Progenitor cell of endocrine pancreas (in vitro differentiated cells): ENCODE measurements around a stretch of chr7.

- PRO-cap, result no peak
Observed at GRCh38 chr7:65631-65981, 126.8 kb upstream of the FAM20C start.

GRCh38 chr7:148918-149879 is 43.2 kb upstream of the FAM20C start:
- PRO-cap, result bidirectional peak, plus-strand start at chr7:149272, minus-strand start at chr7:149453

DNA sequence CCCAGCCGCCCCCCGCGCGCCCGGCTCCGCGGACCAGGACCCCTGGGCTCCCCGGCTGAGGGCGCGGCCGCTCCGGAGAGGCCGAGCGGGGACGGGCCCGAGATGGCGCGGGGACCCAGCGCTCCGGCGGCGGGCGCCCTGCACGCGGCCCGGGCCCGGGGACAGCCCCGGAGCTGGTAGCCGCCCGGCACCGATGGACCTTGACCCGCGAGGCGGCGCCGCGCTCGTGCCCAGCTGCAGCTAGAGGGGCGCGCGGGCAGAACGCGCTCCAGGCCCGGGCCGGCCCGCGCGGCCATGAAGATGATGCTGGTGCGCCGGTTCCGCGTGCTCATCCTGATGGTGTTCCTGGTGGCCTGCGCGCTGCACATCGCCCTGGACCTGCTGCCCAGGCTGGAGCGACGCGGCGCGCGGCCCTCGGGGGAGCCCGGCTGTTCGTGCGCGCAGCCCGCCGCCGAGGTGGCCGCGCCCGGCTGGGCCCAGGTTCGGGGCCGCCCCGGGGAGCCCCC is 588 bp downstream of the FAM20C start:
- PRO-cap, result unidirectional peak, minus-strand start at position 202 of the sequence

DNA sequence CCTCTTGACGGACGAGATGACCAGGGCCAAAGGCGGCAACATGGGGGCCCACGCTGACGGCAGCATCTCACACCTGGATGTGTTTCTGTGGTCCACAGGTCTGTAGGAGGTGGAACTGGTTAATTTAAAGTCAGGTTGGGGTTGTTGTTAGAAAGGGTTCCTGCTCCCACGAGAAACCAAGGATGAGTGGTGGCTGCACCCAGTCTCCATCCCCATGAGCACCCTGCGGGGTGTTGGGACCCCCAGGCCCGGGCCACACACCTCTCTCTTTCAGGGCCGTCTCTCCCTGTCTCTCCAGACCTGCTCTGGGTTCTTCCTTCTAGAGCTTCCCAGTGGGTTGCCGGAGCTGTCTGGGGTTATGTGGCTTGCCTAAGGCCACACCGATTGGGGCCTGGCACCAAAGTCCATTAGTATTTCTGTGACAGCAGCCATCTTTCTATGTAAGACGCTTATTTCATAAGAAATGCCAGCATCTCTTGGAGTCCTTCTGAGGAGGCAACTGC is 8.9 kb downstream of the FAM20C start:
- PRO-cap, result no peak

DNA sequence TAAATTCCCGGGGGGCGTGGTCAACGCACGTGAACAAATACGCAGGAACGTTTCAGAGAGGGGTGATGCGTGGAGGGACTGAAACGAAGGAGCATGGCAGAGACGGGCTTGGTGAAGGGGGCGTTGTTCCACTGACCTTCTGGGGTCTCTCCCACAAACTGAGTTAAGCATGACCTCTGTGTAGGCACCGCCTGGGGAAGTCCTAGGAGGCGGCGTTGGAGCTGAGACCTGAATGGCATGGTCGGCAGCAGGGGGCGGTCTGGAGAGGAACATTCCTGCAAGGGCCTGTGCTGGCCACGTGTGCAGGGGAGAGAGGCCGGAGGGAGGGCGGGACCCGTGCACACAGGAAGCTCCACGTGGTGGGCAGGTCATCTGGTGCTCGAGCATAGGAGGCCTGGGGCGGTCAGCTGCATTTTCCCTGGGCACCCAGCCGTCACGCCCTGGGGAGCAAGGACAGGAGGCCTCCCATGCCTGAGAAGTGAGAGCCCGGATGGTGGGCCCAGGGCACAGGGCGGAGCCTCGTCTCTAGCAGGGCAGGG is 28.1 kb downstream of the FAM20C start:
- PRO-cap, result no peak

DNA sequence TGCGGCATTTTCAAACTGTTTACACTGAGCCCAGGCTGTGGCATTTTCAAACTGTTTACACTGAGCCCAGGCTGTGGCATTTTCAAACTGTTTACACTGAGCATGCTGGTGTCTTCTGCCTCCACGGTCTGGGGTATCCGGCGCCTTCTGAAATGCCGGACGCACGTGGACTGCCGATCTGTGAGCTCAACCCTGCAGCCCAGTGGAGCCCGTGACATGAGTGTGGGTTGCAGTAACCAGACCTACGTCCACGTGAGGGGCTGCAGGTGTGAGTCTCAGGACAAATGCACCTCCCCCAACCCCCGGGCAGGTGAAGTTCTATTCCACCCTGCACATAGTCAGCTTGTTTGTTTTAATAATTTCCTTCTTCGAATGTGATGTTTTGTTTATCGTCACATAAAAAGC is 42.8 kb downstream of the FAM20C start:
- PRO-cap, result no peak

DNA sequence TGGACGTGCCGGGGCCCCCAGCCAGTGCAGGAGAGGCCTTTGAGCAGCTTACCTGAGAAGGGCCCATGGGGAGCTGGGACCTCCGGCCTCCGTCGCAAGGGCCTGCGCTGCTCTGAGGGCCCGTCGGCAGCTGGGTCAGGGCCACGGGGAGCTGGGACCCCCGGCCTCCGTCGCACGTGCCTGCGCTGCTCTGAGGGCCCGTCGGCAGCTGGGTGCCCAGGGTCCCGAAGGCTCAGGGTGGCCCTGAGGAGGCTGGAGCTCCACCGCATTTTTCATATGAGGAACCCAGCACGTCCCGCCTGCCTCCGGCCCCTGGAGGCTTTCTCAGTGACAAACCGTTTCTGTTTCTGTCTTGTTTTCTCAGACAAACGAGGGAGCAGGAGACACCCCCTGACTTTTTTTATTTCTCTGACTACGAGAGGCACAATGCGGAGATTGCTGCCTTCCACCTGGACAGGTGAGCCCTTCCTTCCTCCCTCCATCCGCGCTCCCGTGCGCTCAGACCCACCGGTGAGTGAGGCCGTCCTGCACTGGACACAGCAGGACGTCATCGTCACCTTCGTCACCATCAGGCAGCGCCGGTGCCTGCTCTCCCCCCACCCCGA is 43.8 kb upstream of the FOXL3 start:
- PRO-cap, result no peak

GRCh38 chr7:297246-297691 is 7.3 kb downstream of the FOXL3 start:
- PRO-cap, result no peak

- PRO-cap, result no peak
Observed at GRCh38 chr7:477844-478112, 41.9 kb downstream of the PDGFA start.

DNA sequence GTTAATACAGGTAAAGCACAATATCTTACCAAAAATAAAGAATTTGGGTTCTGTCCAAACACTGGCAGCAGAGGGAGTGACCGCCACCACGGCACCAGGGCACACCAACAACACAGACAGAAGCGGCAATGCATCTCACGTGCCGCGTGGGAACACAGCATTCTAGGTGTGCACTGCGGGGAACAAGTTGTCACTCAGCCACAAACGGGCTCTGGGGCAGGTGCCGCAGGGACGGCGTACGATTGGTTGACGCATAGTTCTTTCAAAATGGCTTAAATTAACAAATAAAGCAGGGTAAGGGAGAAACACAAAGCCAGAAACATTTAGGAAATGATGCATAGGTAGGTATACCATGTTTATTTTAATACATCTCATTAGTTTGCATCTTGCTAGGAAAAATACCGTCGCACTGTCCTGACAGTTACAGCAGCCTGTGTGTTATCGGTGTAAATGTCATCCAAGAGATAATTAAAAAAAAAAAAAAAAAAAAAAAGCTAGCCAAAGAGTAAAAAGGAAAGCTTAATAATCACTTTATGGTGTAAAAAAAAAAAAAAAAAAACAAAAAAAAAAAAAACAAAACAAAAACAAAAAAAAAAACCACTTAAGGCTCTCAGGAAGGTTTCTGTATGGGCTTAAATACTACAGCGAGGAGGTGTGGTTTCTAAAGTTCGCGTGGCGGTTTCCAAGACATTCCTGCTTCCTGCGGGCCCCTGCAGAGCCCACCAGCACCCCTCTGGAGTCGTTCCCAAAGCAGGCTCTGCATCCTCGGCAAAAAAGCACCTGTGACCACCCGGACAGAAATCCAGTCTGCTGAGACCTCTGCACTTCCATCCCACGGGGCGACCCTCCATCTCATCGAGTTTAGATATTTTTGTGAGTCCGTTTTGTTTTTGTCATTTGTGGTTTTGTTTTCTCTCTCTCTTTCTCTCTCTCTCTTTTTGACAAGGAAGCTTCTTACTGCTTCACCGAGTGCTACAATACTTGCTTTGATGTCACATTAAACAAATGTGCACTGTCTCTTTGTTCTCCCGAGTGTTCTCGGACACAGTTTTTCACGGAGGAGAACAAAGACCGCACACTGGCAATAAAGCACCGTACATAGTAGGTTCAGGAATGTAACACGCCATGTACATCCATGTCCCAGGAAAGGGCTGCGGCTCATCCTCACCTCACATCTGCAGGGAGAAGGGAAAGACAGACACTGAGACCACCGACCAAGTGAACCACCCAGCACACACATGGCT is 21.8 kb downstream of the PDGFA start:
- PRO-cap, result no peak

DNA sequence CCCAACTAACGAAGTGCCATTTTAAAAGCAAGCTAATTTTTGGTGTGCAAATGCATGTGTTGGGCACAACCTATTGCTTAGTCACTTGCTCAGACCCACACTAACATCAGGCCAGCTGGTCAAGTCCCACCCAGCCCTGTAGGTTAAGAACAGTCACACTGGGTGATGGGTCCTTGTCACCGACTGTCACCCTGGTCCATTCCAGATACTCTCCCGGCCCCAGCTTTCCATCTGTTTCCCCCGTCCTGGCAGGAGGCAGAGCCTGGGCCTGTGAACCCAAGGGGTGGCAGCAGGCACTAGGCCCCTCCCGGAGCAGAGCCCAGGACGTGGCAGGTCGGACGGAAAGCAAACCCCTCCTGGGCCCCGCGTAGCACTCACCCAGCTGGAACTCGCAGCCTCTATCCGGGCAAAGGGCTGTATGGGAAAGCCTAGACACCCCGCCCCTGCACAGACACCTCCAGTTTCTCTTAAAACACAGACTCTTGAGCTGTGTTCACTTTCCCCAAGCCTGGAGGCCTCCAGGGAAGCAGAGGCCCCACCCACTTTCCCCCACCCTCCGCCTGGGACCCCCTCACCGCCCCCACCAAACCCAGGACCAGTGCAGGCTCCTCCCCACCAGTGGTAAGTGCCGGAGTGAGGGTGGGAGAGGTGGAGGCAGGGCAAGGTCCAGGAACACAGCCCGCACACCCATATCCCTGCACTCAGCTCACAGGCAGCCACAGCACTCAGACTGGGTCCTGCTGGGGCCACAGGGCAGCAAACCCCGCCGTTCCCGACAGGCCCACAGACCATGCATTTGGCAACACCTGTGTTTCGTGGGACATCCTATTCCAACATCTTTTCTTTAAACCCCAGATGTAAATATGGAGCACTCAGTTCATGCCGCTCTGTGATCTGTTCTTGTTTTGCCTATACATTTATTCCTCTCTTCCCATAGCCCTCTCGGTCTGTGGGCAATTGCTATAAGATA is 98.1 kb upstream of the PDGFA start:
- PRO-cap, result no peak

DNA sequence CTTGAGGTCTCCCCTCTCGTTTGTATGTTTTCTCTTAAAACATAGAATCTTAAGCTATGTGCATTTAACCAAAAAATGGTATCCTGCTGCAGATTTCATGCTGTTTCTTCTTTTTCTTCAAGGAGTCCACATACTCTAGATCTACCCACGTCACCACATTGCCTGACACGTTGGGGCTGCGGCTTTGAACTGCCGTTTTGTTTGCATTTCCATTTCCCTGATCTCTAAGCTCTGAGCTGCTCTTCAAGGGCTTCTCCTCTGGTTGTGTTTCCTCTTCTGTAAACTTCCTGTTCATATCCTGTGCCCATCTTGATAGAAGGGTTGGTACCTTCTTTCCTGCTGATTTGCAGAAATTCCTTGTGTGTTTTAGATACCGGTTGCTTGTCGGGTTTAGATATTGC is 98.8 kb upstream of the PDGFA start:
- PRO-cap, result no peak

- PRO-cap, result no peak
Observed at GRCh38 chr7:621780-622254, 102.2 kb upstream of the PDGFA start.

- PRO-cap, result no peak
Observed at GRCh38 chr7:729552-730394, 2.7 kb upstream of the PRKAR1B start.

DNA sequence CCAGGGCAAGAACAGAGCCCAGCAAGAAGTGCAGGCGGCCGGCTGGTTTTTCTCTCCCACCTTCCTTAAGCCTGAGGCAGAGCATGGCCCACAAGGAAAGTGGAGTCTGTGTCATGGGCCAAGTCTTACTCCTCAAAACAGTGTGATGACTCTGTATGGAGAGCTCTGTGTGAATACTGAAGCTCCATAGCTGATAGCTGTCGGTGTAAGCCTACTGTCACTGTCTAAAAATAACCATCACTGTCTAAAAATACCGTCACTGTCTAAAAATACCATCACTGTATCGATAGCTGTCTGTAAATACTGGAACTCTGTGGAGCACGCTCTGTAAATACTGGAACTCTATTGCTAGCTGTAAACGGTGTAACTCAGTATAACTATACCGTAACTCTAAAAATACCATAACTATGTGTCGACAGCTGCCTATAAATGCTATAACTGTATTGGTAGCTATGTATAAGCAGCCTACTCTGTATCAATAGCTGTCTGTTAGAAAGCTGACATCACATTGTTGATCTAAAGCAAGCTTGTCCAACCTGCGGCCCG is 4.0 kb upstream of the PRKAR1B start:
- PRO-cap, result no peak

GRCh38 chr7:774850-775525 is 47.9 kb upstream of the PRKAR1B start:
- PRO-cap, result no peak

DNA sequence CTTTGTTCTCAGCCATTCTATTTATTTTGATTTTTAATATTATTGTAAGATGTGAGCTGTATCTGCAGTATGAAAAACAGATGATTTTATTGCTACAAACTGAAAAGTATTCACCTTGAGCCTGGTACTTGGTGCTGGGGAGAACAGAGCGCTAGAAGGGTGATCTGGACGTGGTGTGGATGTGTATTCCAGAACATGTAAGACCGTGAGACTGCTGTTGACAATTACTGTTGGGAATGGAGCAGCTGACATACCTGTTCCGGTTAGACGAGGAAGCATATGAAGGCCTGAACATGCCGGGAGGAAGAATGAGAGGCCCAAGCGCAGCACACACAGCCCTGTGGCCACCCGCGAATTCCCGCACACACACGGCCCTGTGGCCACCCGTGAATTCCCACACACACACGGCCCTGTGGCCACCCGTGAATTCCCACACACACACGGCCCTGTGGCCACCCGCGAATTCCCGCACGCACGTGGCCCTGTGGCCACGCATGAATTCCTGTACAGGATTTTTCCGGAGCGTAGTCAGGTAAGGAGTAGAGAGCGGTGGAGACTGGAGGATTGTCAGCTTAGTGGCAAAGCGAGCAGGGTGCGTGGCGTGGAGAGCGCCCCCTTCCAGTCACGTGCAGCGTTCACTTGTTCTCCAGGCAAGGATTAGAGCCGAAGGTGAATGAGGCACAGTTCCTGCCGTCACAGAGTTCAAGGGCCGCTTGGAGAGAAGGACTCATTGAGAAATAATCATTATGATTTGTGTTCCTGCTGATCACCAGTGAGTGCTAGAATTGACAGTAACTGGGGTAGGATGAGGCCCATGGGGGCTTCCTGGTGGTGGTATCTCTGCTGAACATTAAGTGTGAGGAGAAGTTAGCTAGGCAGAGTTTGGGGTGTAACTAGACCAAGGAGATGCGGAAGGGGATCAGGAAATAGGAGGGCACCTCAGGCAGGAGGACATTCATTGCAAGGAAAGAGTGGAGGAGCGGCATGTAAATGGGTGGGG is 9.4 kb upstream of the SUN1 start:
- PRO-cap, result no peak

DNA sequence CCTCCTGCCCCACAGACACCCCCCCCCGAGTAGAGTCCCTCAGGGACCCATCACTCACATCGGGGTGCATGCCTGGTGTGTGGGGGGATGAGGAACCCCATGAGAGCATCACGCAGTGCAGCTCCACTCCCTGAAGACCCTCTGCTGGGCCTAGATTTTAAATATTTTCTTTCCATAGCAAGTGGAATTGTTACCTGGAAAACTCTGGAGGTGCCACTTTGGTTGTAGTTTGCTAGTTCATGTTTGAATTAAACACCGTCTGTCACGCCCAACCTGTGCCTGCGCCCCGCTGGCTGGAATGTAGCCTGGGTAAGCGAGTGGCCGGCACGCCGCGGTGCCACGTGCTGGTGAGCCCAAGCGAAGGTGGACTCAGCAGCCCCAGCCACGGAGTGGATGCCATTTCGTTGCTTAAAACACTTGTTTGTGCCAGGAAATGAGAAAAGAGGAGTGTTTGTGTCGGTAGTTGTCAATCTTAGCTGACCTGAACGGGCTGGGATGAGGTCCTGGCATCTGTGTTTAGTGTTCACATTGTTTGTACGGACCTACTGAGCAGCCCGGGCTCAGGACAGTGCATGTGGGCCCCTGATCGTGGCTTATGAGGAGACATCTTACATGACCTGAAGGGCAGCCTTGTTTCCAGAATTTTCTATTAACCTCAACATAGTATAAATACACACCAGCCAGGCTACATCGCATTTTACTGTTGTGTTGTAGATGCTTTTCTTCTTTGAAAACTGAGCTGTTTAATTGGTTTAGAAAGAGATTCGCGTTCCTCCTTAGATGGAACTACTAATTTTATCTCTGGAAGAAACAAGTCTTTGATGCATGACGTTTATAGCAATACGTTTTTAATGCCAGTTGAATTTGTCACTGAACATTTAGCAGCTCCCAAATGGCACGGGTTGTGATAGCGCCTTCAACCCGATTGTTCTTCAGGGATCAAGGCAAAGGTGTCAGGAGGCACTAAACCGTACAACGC is 2.9 kb downstream of the GET4 start:
- PRO-cap, result no peak

DNA sequence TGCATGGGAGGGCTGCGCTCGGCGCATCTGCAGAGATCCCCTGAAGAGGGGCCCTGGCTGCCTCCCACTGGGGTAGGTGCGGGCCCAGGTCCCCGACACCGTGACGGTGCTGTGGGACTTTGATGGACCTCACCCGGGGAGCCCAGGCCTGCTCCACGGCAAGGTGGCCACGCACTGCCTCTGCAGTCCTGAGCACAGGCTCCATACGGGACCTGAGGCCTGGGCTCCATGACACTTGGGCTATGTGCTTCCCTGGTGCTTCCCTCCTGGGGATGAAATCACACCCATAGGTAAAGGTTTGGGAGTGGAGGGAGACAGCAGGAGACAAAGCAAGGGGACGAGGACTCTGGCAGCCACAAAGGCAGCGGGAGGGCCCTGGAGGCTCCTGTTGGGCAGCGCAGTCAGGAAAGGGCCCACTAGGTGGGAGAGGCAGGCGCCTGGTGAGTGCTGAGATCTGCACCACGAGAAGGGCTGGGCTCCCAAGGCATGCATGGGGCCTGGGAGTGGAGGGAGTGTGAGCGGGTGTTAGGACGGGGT is 12.9 kb downstream of the GET4 start:
- PRO-cap, result no peak

DNA sequence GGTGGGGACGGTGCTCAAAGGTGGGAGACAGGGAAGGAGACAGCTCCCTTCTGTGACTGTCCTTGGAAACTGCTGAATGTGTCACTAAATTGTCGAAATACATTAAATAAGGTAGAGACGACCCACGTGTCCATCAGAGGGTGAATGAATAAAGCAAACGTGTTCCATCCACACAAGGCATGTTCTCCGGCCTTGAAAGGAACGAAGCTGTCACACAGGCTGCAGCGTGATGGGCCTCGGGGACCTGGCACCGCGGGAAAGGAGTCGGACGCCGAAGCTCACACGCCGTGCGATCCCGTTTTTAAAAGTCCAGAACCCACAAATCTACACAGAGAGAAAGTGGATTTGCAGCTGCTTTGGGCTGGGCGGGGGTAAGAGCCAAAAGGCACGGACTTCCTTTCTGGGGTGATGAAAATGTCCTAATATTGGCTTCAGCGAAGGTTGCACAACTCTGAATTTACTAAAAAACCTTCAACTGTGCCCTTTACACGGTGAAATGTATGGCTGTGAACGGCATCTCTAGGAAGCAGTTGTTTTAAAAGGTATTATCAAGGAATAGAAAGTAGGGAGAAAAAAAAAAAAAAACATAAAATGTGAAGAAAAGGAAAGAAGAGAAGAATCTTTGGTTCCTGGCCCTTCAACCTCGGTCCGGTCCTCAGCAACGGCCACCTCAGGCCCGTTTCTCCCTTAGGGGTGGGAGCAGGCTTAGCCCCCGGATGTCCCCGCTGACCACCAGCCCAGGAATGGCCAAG is 23.1 kb downstream of the ADAP1 start:
- PRO-cap, result no peak